ENCODE data around the genes CSRNP2, DAZAP2, TMDD1 and FIGNL2.

DNA sequence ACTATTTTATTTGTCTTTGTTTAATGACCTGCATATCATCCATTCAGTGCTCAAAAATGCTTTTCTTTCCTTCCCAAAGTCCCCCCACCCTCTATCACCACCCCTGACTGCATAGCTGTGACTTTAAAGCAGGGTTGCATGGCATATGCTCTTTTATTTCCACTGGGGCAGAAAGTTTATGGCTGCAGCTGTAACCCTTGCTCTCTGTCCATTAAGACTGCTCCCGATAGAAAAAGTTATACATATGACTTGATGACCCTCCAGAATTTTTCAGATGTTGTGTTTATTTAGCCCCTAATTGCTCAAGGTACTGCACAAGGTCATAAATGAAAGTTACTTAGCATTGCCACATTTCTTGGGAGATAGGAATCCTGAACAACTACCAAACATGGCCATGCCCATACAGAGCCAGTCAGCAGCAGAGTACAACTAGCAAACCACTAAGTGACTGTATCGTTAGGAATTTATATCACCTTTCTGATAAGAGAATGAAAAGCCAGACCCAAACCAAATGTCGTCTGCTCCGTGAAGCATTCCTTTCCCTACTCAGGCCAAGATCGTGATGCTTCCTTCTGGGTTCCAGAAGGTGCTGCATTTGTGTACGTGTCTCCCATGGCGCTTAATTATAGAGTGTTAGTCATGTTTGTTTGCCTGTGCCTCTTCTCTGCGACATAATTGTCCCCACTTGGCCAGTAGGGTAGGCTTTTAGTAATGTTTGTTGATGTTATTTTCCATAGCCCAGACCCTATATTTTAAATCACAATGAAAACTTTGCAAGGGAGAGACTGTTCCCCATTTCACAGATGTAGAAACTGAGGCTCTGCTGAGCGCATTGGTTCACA is 114.4 kb downstream of the DIP2B start:
- PRO-cap, result no peak

DNA sequence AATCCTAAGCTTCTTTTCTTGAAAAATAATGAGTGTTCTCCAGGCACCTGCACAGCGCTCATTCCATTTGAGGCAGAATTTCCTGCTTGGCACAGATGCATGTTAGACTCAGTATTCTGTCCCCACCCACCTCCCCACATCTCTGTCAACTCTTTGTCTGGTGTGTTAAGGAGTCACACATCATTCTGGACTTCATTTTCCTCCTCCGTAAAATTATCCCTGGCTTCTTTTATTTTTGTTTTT is 104.2 kb upstream of the ATF1 start:
- PRO-cap, result no peak

GRCh38 chr12:50927438-50927770 is 2.6 kb downstream of the METTL7A start:
- PRO-cap, result no peak

DNA sequence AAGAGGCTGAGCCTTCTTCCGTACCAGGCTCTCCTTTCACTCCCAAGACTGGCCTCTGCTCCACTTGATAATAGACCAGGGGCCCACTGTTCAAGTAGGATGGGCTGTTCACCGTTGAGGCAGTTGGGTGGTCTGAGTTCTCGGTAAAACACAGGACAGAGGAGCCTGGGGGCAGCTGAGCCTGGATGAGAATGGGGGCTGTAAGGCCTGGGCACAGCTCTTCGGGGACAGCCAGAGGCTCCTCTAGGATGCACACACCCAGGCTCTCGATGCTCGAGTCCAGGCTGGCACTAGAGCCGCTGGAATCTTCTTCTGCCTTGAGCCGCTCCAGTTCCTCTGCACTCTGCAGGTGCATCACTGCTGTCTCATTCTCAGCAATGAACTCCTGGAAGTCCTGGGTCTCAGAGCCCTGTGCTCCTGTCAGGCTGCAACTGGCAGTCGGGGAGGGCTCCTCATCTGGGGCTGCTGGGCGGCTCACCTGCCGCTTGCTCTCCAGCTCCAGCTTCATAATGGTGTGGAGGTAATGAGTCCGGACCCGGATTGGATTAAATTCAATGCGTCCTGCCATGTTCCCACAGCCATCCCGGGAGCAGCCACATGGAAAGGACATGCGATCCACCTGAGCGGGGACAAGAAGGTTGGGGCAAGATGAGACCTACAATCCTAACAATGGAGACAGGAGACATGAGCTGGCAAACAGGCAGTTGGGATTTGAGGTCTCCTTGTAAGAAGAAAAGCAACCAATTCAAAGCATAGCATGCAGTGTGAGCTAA is 16.1 kb downstream of the LETMD1 start:
- PRO-cap, result no peak

DNA sequence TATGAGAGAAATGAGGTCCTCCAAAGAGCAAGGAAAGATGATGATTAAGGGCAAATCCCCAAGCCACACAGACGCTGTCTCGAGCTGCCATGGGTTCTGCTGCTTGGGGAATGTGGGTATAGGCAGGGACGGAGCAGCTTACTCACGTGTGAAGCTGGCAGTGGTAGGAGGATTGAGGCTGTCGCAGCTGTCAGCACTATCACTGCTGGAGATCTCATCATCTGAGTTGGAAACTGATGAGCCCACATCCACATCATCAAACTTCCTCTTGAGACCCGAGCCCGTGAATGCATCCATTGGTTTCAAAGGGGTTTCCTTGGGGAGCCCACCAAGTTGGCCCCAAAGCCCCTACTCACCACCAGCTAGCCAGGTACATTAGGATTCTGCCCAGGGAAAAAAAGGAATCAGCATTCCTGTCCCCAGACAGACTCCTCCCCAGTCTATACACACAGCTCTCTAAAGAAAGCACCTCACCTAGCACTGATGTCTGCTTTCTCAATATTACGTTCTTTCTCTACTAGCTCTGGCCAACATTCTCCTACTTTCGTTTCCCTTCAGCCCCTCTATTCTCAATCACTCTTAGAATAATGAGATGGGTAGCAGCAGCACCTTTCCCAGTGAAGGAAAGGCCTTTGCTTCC is 7.0 kb downstream of the CSRNP2 start:
- PRO-cap, result no peak

DNA sequence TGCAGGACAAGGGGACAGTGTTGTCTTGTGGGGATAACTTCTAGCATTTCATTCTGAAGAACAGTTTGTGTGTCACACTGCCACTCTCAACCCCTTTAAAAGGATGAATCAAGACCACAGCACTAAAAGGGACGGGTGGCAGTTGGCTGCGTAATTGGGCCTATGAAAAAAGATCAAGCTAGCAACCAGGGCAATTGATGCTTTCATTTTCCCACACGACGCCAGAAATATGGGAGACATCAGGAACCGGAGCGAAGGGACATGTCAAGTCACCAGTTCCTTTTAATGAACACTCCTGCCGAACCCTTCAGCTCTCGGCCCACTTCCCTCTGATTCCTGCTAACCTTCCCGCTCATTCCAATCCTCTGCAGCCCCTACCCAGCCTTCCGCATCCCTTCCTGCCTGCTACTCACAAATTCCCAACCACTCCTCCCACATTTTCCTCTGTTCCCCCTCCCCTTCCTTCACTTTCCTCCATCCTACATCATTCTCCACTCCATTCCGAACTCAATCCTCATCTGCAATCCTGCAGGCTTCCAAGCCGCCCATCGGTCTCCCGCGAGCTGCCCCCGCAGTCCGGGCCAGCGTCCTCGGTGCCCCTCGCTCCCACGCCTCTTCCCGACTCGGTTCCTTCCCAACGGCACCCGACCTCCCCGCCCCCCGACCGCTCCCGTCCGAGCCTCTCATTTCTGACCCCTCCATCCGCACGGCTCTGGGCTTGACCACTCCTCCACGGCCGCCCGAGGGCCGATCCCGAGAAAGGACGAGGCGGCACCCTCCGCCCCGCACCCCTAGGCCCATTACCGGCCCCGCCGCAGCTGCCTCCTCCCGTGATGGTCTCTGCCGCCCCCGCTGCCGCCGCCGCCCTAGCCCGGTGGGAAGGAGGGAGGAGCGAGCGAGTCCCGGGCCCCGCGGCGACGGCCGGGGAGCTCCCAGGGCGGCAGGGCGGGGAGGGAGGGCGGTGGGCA is 577 bp downstream of the CSRNP2 start:
- PRO-cap, result bidirectional peak, plus-strand start at position 499 of the sequence, minus-strand start at position 411 of the sequence

GRCh38 chr12:51083503-51084029 is at the start of gene CSRNP2:
CSRNP2 (minus strand) TSS chr12:51083596.
- PRO-cap, result bidirectional peak, plus-strand start at chr12:51083752, minus-strand start at chr12:51083596

- PRO-cap, result no peak
These were observed 5.1 kb downstream of the TFCP2 start for GRCh38 chr12:51167837-51168237.

DNA sequence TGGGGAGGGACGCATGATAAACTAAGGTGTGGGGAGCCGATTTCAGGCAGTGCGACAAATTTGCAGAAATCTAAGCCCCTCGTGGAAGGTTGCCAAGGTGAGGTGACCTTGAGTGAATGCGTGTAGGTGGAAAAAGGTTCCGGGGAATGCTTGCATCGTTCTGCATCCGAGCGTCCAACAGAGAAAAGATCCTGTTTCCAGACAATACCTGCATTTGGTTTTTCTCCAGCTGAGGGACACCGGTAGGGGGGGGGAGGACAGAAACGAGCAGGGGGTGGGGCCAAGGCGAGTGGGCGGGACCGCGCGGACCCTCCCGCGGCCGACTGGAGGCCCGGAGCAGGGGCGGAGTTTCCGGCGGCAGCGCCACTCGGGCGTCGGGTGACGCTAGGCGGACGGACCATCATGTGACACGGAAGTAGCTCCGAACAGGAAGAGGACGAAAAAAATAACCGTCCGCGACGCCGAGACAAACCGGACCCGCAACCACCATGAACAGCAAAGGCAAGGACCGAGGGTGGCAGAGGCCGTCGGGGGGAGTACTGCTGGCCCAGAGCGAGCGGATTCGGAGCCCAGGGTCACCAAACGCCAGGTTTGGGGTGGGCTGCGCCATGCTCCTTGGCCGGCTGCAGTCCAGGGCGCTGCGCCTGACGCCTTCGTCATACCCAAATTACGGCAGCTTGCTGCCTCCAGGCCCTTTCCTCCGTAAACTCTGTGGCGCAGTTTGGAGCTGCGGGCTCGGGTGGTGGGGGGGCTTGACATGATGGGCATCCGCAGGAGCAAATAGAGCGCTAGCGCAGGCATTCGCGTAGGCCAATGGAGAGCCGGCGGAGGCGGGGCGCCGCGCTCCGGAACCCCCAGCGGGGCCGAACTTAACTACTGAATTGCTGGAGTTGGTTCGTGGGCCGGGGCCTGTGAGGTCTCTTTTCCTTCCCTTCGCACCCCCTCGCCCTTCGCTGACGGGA is at the start of gene DAZAP2:
DAZAP2 (plus strand) TSS at position 407 of the 962 bp plus-strand sequence.
- PRO-cap, result bidirectional peak, plus-strand start at position 410 of the sequence, minus-strand start at position 190 of the sequence; bidirectional peak, plus-strand start at position 887 of the sequence, minus-strand start at position 711 of the sequence

DNA sequence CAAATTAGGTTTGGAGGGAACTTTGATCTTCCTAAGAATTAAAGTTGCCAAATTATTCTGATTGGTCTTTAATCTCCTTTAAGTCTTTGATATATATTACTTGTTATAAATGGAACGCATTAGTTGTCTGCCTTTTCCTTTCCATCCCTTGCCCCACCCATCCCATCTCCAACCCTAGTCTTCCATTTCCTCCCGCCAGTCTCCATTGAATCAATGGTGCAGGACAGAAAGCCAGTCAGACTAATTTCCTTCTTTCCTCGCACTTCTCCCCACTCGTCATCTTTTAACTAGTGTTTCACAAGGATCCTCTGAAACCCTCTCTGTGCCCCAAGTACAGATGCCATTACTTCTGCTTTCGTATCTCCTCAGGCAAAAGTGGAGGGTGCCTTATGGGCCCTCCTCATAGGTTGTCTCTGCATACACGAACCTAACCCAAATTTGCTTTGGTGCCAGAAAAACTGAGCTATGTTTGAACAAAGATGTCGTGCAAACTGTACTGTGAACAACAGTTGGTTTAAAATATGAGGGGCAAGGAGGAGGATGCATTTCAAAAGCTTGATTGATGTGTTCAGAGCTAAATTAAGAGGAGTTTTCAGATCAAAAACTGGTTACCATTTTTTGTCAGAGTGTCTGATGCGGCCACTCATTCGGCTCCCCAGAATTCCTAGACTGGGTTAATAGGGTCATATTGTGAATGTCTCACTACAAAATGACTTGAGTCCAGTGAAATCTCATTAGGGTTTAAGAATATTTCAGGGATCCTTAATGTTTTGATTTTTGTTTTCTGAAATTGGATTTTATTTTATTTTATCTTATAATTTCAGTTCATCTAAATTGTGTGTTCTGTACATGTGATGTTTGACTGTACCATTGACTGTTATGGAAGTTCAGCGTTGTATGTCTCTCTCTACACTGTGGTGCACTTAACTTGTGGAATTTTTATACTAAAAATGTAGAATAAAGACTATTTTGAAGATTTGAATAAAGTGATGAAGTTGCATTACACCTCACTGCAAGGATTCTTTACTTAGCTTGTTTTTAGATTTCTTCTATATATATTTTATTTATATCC is 4.5 kb downstream of the DAZAP2 start:
- PRO-cap, result no peak

GRCh38 chr12:51329656-51330211 is 5.8 kb upstream of the BIN2 start:
- PRO-cap, result no peak

DNA sequence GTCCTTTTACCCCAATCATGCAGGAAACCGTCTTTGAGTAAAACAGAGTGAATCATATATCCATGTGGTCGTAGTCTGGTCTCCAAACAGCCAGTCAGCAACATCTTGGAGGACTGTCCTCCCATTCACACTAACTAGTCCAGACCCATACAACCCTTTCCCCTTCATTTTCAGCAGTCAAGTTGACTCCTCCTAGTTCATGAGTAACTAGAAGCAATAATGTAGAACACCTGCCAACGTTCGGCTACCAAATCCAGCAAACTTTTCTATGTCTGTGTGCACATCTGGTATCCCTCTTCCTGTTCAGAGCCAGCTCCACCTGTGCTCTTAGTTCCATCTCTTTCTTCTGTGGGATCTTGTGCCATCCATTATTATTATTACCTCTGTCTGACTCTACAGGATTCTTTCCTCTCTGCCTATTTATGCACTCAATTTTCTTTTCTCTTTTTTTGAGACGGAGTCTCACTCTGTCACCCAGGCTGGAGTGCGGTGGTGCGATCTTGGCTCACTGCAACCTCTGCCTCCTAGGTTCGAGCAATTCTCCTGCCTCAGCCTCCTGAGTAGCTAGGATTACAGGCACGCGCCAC is 10.9 kb upstream of the BIN2 start:
- PRO-cap, result no peak

- PRO-cap, result no peak
These were observed 7.9 kb downstream of the TMDD1 start for GRCh38 chr12:51806751-51807298.

DNA sequence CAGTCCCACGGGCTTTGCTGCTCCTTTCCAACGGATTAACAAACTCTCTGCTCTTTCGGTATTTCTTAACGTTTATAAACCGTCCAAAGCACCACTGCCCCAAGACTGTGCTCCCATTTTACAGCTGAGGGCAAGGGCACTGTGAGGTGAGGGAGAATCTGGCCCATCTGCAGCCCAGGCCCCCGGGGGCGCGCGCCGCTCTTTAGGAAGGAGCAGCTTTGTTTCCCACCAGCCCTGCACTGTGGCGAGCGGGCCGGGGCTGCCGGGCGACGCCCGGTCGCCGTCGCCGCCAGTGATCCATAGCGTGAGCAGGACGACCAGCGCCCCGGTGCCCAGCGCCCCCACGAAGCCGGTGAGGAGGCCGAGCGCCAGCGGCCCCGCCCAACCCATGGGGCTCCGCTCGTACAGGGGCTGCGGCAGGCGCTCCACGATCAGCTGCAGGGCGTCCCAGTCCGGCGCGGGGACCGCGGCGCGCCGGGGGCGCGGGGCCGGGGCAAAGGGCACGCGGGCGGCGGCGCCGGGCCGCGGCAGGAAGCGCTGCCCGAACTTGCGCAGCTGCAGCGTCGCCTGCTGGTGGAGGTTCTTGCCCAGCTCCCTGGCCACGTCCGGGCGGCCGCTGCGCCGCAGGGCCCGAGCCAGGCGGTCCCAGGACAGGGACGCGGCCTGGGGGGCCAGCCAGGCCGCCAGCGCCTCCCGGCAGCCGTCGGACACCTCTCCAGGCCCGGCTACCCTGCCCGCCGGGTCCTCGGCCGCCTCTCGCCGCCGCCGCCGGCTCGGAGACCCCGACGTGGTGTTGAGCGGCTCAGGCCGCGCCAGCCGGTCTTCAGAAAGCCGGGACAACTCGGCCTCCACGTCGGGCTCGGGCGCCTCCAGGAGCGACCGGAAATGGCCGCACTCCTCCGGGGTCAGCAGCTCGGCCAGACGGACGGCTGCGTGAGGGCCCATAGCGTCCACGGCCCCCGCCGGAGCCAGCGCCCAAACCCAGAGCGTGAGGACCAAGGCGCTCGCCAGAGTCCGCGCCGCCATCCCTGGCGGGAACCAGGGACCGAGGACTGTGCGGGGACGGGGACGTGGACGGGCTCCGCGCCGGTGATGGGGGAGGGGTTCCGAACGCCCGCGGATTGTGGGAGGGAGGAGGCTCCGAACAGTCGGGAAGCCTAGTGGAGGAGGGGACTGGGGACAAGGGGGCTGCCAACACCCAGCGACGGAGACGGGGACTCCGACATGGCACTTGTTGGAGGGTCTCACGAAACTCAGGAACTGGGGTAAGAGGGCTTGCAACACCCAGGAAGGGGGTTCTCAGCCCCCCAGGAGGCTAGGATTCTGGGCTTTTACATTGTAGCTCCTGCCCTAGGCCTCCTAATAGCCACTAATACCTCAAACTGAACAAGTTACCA is at the start of gene TMDD1:
TMDD1 (minus strand) TSS at position 1,058 of the 1,397 bp plus-strand sequence.
- PRO-cap, result bidirectional peak, plus-strand start at position 580 of the sequence, minus-strand start at position 534 of the sequence; unidirectional peak, minus-strand start at position 1,056 of the sequence

GRCh38 chr12:51821365-51821535 is 6.5 kb upstream of the TMDD1 start:
- PRO-cap, result no peak

GRCh38 chr12:51848574-51849867 is at the start of gene FIGNL2:
FIGNL2 (minus strand) TSS chr12:51848718.
- PRO-cap, result no peak

- PRO-cap, result no peak
These were observed 3.3 kb downstream of the ACVRL1 start for GRCh38 chr12:51910505-51911180.

DNA sequence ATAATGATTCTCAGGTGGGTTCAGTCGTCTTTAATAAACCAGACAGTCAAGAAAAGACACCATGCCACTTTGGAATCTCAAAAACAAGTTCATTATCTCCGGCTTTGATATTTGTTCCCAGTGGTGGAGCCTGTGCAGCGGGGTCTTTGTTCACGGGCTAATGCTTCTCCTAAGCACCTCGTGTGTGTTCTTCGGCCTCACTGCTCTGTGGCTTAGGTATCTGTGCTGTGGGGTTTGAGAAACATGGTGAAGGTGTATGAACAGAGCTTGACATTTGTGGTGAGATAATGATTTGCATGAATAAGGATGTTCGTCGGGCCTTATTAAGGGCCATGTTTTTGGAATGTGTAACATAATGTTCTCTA is 1.7 kb downstream of the ACVR1B start:
- PRO-cap, result no peak

- PRO-cap, result unidirectional peak, plus-strand start at chr12:52023023
These were observed 16.2 kb downstream of the TAMALIN start for GRCh38 chr12:52022998-52023268.

- PRO-cap, result no peak
These were observed 2.8 kb downstream of the NR4A1 start for GRCh38 chr12:52053778-52054707.

All from A673 (cell line).